MCF 10A (cell line): ENCODE measurements around a stretch of chr21.

- PRO-cap, result no peak
- RRBS, result no CpG with 5 or more reads among the region's 16 CpGs
Measured at GRCh38 chr21:38990368-38991135, 184.8 kb downstream of the ETS2 start.

DNA sequence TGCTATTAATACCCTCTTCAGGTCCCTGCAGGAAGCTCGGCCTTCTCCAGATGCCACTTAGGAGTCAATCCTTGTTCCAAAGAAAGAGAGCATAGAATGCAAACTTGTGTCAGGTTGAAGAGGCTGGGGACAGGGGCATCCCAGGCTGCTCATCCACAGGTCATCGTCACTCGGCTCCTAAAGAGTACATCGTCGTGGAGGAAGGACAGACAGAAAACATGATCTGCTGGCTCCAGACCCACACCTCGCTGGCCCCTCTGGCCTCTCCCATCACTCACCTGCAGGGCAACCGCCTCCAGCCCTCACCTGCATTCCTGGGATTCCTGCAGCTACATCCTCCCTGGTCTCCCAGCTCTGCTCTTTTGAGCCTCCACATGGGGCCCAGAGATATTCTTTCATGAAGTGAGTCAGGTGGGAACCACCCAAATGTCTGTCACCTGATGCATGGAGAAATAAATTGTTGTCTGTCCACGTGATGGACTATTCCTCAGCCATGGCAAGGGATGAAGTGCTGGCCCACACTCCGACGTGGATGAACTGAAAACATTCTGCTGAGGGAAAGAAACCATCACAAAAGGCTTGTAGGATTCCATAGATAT lies 152.8 kb downstream of the PSMG1 start:
- PRO-cap, result no peak
- RRBS, result no CpG with 5 or more reads among the region's 10 CpGs

- PRO-cap, result no peak
- RRBS, result no CpG with 5 or more reads among the region's 16 CpGs
Measured at GRCh38 chr21:39083370-39084382, 99.6 kb downstream of the PSMG1 start.

- PRO-cap, result no peak
- RRBS, result no CpG with 5 or more reads among the region's 8 CpGs
Measured at GRCh38 chr21:39094901-39095499, 88.3 kb downstream of the PSMG1 start.

DNA sequence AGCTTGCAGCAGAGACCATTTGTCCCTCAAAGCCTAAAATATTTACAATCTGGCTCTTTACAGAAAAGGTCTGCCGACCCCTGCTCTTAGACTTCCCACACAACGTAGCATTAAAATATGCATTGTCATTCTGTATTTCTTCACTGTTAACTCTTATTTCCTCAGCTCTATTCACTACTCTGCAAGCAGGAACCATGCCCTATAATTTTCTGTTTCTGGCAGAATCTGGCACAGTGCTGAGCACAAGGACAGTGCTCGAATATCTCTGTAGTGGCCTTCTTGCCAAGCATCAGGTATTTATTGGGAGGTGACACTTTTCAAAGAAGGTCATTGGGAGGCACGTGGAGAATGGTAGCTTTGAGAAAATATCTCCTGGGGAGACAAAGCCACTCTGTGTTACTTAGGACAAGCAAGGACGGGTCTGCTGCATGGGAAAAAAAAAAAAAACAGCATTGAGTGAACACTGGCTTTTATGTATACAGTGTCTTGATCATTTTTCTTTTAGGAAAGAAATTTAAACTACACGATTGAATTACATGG lies 77.9 kb downstream of the PSMG1 start:
- PRO-cap, result no peak
- RRBS, result no CpG with 5 or more reads among the region's 6 CpGs

DNA sequence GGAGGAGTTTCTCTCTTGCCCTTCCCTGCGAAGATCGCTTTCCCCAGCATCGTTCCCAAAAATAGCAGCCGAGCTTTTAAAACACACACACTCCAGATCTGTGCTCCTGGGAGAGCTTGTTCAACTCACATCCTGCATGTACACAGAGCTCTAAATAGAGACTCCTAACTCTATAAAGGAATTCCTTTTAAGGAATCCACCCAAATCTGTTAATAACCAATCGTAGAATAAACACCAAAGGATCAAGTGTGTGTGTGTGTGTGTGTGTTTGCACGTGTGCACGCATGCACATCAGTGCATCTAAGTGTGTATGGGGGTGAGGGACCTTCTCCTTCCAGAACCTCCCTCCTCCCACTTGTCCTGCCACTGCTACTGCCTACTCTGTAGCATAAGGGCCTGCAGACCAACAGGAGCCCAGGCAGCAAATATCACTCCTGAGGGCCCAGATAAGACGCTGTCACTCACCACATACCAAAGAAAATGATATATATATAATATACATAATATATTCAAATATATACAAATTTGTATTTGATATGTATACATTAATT lies 58.4 kb downstream of the PSMG1 start:
- PRO-cap, result no peak
- RRBS, result no CpG with 5 or more reads among the region's 8 CpGs

DNA sequence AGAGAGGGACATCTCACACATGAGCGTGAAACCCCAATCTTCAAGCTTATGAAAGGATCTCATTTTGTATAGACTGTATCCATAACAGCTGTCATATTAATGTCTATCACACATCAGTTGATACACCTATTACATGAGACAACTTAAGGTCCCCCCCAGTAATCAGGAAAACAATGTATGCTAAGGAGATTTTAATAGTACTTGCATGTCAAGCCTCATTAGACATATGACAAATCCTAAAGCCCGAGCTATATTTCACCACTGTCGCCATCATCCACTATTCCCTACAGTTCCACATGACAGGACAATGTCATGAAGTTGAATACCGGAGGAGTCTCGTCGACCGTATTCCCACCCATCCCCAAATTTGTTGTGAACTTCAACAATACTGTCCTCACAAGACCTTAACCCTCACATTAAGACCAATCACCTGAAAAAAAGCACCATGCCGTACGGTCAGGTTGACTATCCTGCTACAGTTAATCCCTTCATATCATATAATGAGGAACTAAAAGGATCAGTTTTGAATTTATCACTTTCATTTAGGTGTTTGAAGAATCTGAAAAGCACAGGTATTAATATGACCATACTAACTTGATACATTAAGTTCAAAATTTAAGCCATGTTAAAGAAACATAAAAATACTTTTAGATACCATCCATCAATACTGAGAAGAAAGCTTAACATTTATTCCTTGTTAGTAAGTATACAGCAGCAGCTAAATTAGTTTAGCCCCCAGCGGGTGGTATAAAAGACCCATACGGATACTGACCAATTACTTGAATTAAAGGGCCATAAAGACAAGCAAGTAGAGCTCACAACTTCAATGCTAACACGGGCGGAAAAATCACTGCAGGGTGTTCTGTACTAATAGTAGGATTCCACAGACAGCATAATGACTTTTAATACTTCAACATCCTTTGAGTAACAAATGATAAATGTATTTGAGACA lies 3.2 kb downstream of the HMGN1 start:
- PRO-cap, result no peak
- RRBS, result no CpG with 5 or more reads among the region's 13 CpGs

DNA sequence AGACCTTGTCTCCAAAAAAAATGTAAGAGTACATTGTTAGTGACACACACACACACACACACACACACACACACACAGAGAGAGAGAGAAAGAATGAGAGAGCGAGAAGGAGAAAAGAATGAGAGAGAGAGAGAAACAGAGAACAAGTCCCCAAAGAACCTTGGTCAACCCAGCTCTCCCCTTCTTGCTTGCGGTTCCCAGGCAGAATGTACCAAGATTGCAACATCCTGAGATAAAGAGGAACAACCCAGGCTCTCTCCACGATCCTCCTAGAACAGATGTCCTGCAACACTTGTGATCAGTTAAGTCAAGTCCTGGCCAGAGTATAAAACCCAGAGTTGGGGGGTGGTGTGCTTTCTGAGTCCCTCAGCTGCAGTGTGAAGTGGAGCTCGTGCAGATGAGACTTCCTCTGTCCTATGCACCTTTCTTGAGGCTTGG lies 9.7 kb upstream of the GET1 start:
- PRO-cap, result no peak
- RRBS, result no CpG with 5 or more reads among the region's 4 CpGs

GRCh38 chr21:39667240-39667813 lies 54.6 kb downstream of the B3GALT5 start:
- PRO-cap, result no peak
- RRBS, result no CpG with 5 or more reads among the region's 12 CpGs

GRCh38 chr21:39869029-39869679 lies 1.9 kb downstream of the PCP4 start:
- PRO-cap, result no peak
- RRBS, result no CpG with 5 or more reads among the region's 11 CpGs

DNA sequence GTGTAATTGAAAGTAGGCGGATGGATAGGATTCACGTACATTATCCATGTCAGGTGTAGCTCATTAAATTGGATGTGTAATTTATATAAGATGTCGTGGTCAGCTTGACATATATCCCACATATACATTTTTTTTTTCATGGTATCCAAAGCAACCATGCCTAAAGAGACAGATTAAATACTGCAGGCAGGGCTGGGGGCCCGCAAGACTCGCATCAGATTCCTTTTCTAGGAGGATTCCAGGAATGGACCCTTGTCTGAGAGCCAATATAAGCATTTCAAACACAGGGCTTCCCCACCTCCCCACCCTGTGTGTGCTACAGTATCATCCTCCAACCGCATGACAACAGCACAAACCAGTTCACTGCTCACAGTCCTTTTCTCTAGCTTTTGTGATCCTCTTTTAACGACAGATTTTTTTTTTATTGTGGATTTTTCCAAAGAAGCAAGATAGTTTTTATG lies 321.0 kb downstream of the PCP4 start:
- PRO-cap, result no peak
- RRBS, result no CpG with 5 or more reads among the region's 7 CpGs

GRCh38 chr21:40684777-40685270 lies 162.1 kb downstream of the DSCAM start:
- PRO-cap, result no peak
- RRBS, result no CpG with 5 or more reads among the region's 2 CpGs

GRCh38 chr21:41168294-41169387 lies 681 bp downstream of the BACE2 start:
- PRO-cap, result bidirectional peak, plus-strand start at chr21:41168689, minus-strand start at chr21:41168496; bidirectional peak, plus-strand start at chr21:41169246, minus-strand start at chr21:41169233
- RRBS, result under 1% methylated on average over 34 of the region's 91 CpGs

DNA sequence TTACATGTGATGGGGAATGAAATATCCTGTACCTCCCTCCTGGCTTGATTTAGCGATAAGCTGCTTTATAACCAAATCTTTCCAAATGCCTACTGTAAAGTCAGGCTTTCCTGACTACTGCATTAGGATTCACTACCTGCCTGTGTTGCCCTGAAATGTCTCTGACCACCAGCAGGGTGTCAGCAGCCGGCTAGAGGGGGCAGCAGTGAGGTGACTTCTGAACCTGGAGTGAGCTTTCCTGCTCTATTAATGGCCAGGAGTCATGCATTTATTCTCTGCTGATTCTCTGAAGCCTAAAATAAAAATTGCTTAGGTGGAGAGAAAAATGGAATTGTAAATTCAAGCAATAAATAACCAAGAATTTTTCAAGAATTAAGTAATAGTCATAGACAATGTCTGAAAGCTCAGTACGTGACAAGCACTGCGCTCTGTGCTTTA lies 2.5 kb downstream of the BACE2 start:
- PRO-cap, result no peak
- RRBS, result no CpG with 5 or more reads among the region's 4 CpGs

DNA sequence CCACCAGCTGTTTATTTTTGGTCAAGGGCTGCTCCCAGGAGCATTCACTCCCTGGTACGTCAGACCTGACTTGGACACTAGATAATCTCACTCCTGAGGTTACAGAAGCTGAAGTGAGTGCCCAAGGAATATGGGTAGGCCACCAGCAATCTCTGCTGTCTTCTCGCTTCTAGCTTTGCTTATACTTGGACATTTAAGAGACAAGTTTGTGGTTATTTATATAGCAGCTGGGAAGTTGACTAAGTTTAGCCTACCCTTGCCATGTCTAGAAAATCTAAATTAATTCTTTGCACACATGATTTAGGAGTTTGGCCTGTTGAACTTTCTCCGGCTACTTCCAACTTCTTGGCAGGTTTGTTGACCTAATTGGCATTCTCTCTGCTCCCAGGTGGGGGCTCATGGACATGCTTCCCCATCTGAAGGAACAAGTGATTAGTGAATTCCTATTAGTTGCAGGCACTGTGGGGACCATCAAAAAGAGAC lies 44.8 kb downstream of the BACE2 start:
- PRO-cap, result no peak
- RRBS, result no CpG with 5 or more reads among the region's 3 CpGs

DNA sequence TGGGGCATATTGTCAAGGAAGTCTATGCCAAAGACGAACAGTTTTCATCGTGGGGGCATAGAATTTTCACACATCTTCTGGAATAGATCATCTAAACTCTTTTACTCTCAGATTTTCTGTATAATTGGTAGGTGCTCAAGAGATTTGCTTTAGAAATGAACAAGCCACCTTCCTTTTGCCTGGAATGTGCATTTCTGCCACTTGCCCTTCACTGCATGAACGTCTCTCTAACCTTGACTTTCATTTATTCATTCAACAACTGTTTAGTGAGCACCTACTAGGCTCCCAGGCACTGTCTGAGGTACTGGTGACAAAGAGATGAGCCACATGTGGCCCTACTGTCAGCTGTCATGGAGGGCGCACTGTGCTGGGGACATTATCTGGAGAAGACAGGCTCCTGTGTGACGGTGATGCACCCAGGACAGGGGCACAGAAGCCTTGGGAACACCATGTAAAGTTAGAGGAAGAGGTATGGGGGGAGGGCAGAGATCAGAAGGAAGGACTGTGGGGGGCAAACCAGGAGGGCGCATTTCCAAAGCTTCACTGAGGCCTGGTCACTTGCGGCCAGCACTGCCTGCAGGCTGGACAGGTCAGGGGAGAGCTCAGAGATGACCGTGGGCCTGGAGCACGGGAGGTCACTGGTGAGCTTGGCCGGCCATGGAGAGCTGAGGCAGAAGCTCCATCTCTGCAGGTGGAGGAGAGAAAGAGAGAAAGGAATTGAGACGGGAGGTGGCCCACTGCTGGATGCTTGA lies 46.7 kb downstream of the BACE2 start:
- PRO-cap, result no peak
- RRBS, result no CpG with 5 or more reads among the region's 11 CpGs

GRCh38 chr21:41232152-41232476 lies 64.2 kb downstream of the BACE2 start:
- PRO-cap, result no peak
- RRBS, result no CpG with 5 or more reads among the region's 8 CpGs

DNA sequence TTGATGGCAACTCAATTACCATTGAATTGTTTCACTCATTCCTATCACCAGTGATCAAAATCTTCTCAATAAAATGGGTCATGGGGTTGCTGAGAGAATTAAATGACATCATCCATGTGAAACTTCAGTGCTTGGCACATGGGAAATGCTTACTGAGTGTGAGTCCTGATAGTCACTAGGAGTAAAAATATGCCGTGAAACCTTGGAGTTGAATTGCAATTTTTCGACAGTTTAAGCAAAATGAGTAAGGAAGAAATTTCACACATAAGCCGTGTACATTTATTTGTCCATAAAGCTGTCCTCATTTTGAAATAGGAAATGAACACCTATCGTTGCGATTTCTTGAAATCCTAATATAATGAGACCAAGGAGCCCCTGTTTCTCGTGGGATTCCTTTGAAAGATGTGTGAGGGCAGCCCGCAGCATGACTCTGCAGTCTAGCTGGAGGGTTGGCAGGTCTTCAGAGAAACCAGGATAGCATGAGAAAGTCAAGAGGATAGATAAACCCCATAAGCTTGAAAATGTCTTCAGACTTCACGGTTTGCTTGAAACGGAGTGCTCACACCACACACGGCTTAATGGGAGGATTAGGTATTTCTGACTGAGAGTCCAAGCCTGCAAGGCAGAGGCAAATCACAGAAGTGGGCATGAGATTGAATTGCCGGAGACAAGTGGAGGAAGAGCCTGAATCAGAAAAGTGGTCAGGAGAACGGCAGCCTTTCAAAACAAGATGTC lies 59.0 kb upstream of the FAM3B start:
- PRO-cap, result no peak
- RRBS, result no CpG with 5 or more reads among the region's 12 CpGs

- PRO-cap, result no peak
- RRBS, result 0% methylated on average over 1 of the region's 25 CpGs
Measured at GRCh38 chr21:41360318-41361253, 1.2 kb upstream of the MX2 start.

DNA sequence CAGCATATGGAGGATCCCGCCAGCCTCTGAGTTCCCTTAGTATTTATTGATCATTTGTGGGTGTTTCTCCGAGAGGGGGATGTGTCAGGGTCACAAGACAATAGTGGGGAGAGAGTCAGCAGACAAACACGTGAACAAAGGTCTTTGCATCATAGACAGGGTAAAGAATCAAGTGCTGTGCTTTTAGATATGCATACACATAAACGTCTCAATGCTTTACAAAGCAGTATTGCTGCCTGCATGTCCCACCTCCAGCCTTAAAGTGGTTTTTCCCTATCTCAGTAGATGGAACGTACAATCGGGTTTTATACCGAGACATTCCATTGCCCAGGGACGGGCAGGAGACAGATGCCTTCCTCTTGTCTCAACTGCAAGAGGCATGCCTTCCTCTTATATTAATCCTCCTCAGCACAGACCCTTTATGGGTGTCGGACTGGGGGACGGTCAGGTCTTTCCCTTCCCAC lies 5.0 kb upstream of the MX1 start:
- PRO-cap, result no peak
- RRBS, result no CpG with 5 or more reads among the region's 10 CpGs